Measurements from ENCODE around the gene RAPGEF1.

- RRBS = no CpG with 5 or more reads among the region's 17 CpGs
Observed at GRCh38 chr9:131395064-131395934, 1.4 kb downstream of the PRRC2B start.

- RRBS = no CpG with 5 or more reads among the region's 17 CpGs
Observed at GRCh38 chr9:131420669-131421613, 27.1 kb downstream of the PRRC2B start.

DNA sequence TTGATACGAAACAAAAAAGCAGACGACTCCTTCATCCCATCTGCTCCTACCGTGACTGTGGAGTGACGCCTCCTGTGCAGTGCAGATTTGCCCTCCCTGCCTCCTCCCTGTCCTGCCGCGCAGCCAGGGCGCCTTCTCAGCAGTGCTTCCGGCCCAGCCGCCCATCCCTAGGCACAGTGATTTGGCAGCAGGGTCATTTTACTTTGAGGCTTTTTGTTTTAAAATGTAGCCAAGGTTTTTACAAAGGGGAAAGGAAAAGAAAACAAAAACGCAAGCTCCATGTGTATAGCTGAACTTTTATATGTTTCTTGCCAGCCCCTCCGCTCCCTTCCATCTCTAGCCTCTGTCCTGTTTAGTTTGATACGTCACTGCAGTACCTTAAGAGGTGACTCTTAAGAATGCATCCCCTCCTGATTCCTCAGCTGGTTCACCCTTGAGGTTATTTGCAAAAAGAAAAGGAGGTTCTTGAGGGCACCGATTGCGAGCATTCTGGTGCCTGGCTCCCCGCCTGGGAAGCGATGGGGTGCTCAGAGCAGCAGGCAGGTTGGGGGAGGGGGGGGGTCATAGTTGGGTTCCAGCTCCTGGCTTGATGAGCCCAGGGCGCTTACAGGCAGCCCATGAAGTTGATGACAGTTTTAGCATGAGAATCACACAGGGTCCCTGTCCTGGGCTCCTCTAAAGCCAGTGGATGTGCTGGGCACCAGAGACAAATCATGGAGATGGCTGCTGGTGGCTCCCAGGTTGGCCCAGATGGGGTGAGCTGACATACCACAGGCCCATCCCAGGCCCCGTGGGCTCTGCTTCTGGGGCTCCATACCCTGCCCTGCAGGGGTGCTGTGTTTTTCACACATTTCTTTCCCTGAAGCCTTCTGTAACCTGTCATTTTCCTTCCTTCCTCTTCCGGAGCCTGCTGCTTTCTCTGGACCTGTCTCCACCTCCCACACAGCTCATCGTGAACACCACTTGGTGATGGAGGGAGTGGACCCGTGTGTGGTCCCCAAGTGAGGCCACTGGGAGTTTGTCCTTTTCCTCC, 6.3 kb upstream of the POMT1 start:
- RRBS = no CpG with 5 or more reads among the region's 21 CpGs

- RRBS = no CpG with 5 or more reads among the region's 26 CpGs
Observed at GRCh38 chr9:131576794-131577810, 31.8 kb downstream of the PRRT1B start.

GRCh38 chr9:131627255-131628486, 82.3 kb downstream of the PRRT1B start:
- RRBS = no CpG with 5 or more reads among the region's 29 CpGs

DNA sequence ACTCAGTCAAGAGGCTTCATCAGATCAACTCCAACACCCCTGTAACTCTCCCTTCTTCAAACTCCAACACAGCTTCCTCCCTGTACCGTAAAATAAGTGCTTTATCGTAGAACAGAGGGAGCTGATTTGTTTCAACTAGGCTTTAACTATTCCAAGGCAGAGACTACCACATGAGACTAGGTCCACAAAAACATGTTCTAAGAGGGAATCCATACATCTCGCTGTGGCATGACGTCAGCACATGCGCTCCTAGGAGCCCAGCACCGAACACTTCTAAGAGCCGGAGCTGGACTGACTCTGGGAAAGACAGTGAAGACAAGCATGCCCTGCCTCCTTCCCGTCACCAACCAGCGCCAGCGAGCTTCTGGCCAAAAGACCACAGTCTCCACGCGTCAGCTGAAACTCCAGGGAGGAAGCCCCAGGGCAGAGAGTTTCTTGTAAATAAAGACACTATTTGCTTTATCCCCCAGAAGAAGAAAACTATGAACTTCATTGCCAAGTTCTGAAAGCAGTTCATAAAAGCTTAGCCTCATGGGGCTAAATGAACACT, 96.2 kb downstream of the PRRT1B start:
- RRBS = no CpG with 5 or more reads among the region's 12 CpGs

DNA sequence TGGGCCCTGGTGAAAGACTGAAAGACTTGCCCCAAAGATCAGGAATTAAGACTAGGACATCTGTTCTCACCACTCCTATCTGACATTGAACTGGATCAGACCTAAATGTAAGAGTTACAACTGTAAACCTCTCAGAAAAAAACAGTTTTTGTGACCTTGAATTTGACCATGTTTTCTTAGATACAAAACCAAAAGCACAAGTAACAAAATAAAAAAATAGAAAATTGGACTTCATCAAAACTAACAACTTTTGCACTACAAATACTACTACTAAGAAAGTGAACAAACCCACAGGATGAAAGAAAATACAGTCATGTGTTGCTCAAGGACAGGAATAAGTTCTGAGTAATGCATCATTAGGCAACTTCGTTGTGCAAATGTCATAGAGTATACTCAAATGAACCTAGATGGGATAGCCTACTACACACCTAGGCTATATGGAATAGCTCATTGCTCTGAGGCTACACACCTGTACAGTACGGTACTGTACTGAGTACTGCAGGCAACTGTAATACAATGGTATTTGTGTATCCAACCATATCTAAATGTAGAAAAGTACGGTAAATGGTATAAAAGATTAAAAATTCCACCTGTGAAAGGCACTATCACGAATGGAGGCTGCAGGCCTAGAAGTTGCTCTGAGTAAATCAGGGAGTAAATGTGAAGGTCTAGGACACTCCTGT, 88.3 kb downstream of the RAPGEF1 start:
- RRBS = no CpG with 5 or more reads among the region's 4 CpGs

- RRBS = no CpG with 5 or more reads among the region's 12 CpGs
Observed at GRCh38 chr9:131673373-131674169, 66.3 kb downstream of the RAPGEF1 start.

DNA sequence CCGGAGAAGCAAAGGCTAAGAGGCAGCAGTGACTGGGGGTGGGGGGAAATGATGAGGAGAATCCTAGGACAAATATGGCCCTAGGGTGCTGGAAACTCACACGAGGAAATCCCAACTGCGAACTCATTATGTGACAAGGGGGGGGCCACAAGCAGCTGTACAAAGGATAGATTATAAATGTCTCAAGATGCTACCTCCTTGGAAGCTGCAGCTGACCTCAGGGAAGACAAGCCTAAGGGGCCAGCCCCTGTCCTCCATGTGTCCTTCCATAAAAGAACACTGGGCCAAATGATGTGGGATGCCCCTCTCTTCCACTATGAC, 60.9 kb downstream of the RAPGEF1 start:
- RRBS = no CpG with 5 or more reads among the region's 3 CpGs

DNA sequence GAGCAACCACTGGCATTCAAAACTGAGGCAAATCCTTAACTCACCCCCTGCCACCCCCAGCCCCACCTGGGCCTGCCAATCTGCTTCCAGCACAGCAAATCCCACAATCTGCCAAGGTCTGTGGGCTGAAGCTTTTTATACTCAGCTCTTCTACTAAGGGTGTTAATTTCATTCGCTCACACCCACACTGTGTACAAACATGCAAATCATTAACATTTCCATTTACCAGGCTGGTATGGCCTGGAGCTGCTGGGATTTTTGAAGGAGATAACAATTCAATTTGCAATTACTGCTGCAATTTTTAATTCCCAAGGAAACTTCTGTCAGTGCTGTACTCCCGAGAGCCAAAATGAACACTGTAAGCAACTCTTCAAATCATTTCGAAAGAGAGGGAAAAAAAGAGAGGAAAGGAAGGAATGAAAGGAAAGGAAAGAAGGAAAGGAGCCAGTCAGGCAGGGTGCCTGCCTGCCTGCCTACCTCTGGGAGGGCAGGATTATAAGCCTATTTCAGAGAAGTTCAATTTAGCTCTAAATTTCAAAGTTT, 35.5 kb downstream of the RAPGEF1 start:
- RRBS = no CpG with 5 or more reads among the region's 3 CpGs

DNA sequence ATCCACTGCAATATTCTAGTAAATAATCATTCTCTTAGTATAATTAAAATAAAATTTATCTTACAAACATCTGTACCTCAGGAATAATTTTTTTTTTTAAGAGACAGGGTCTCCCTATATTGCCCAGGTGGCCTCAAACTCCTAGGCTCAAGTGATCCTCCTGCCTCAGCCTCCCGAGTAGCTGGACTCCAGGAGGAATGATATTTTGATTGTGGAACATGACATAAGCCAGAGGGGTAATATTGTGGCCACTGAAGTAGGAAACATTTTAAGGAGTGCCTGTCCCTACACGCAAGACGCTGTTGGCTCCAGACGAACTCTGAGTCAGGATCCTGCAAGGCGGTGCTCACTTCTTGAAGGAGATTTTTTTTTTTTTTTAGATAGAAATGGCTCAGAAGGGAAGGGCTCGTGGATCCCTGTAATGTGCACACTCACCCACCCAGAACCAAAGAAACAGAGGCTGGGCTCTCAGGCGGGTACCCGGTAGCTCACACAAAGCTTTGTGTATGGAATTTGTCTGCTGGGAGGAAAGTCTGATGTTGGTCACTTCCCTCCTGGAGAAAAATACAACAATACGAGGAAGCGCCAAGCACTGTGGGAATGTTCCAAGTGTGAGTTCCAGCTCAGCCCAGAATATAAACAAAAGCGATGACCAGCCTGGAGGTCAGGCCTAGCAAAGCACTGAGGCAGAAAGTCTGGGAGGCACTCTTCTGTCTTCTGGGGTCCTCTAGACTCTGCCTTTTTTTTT, 25.7 kb downstream of the RAPGEF1 start:
- RRBS = no CpG with 5 or more reads among the region's 11 CpGs

DNA sequence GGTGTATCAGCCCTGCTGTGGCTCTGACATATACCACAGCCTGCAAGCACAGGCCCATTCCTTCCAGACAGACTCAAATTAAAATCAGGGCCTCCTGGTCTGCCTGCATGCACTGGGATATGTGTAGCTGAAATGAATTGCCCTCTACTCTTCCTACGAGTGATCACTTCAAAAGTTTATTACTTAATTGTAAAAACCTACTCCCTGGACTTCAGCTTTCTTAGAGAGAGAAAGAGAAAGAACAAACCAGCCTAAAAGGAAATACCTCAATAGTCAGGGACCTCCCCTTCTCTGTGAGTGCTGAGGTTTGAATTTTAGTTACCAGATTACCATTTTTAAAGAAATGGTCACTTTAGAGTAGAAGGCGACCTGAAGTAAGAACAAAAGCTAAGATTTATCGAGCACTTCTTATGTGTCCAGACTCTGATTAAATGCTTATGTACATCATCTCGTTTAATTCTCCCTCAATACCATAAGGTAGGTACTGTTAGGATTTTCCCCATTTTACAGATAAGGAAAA, 11.4 kb downstream of the RAPGEF1 start:
- RRBS = no CpG with 5 or more reads among the region's 4 CpGs

GRCh38 chr9:131739748-131740548, at the start of gene RAPGEF1:
RAPGEF1 (minus strand) TSS chr9:131740076.
- RRBS = 1% methylated on average over 85 of the region's 106 CpGs

GRCh38 chr9:131807726-131808050, 67.8 kb upstream of the RAPGEF1 start:
- RRBS = no CpG with 5 or more reads among the region's 5 CpGs

- RRBS = no CpG with 5 or more reads among the region's 9 CpGs
Observed at GRCh38 chr9:131869169-131869659, 129.3 kb upstream of the RAPGEF1 start.

GRCh38 chr9:132004478-132005108, 75.1 kb downstream of the MED27 start:
- RRBS = no CpG with 5 or more reads among the region's 10 CpGs

- RRBS = 2% methylated on average over 8 of the region's 34 CpGs
Observed at GRCh38 chr9:132141083-132142407, 20.3 kb upstream of the NTNG2 start.

DNA sequence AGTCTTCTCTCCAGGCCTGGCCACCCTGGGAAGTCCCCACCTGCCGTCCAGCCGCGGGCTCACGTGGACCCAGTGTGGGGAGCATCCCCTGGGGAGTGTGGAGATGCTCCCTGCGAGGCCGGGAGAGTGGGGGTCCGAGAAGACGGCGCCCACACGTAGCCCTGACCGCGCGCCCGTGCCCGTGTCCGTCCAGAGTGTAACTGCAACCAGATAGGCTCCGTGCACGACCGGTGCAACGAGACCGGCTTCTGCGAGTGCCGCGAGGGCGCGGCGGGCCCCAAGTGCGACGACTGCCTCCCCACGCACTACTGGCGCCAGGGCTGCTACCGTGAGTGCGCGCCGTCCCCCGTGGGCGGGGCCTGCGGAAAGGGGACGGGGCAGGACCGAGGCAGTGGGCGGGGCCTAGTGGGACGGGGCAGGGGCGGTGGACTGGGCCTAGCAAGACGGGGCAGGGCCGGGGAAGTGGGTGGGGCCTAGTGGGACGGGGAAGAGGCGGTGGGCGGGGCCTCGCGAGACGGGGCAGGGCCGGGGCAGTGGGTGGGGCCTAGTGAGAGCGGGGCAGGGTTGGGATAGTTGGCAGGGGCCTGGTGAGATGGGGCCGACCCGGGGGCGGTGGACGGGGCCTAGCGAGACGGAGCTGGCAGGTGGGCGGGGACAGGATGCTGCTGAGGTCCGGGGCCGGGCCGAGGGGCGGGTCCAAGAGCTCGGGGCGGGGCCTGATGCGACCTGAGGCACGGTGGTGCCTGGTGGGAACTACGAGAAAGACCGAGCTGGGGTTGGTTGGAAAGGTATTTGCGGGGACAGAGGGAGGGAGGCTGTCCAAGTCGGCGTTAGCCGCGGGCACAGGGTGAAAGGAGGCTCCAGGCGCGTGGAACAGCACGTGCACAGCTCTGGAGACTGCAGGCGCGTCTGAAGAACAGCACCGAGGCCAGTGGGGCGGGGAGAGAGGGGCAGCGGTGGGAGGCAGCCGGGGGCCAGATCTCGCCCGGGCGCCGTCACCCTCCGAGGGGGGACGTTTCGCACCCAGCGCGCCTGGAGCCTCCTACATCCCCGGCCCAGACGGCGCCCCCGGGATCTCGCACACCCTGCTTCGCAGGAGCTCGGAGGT, 79.2 kb downstream of the NTNG2 start:
- RRBS = 3% methylated on average over 32 of the region's 100 CpGs

DNA sequence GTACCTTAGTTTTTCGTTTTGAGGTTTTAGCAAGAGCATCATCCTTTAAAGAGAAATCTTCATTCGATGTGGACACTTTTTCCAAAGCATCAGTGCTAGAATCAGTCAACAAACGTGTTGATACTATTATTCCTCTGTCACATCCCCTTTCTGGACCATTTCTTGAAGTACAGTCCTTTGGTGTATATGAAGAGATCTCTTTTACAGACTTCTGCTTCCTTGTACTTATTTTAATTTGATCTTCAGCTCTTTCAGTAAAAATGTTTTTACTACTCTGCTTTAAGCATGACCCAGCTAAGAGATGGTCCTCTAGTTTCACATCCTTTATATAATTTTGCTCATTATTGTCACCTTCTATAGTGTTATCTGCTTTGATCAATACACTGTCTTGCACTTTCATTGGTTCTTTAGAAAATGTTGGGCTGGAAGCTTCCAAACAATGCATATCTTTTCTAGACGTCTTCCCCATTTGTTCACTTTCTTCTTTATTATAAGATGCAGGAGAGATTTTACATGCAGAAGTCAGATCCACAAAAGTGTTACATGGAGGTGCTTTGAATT, 25.5 kb downstream of the SETX start:
- RRBS = no CpG with 5 or more reads among the region's 4 CpGs

DNA sequence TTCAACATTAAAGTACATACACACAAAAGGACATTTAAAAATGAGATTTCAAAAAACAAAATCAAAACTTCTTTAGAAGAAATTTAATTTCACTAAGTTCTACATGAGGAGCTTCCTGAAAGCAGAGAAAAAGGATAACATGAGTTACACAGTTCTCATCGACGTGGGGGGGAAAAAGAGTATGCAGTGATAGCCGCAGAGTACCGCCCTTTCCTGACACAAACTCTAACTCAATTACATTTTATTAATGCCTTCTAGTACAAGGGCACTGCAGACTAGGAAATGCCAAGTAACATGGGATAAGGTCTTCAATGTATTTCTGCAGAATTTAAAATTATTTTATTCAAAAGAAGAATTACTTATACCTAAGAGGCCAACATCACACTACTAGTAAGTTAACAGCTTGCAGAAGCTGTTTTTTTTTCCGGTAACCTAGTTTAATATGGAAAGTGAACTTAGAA, 4.0 kb downstream of the SETX start:
- RRBS = no CpG with 5 or more reads among the region's 5 CpGs

Measured in choroid plexus epithelial cell (primary cell).